Metanephros (tissue), 2 donors: ENCODE data around the gene GLB1L2.

- RAMPAGE, long total RNA, result no peak
These were observed 160.5 kb downstream of the ADAMTS15 start for GRCh38 chr11:130608810-130609479.

- RAMPAGE, long total RNA, result no peak
These were observed 190.1 kb downstream of the SNX19 start for GRCh38 chr11:130726017-130726723.

DNA sequence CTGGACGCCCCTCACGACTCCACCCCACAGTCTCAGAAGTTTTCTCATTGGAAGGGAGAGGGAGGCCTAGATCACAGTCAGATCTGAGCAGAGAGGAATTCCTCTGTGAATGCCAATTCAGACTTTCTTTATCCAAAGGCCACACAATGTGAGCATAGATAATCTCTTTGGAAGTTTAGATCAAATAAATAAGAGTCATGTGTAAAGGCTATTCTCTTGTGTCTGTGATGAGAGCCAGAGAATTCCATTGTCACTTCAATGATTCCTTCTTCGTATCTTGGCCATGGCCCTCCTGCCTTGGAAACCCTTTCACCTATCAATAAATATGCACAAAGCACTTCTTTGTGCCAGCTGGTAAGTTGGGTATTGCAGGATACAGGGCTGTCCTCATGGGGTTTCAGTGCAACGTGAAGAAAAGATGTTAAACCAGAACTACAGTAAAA, 142.9 kb downstream of the SNX19 start:
- RAMPAGE, long total RNA, result no peak

DNA sequence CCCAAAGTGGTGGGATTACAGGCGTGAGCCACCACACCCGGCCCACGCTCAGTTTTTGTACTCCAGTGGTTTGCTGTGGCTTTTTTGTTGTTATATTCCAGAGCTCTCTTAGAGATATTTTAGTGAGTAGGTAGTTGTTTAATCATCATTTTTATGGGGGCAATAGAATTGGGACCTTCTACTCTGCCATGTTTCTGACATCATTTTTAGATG, 123.9 kb downstream of the SNX19 start:
- RAMPAGE, long total RNA, result no peak

GRCh38 chr11:130865304-130866094, 50.8 kb downstream of the SNX19 start:
- RAMPAGE, long total RNA, result no peak

DNA sequence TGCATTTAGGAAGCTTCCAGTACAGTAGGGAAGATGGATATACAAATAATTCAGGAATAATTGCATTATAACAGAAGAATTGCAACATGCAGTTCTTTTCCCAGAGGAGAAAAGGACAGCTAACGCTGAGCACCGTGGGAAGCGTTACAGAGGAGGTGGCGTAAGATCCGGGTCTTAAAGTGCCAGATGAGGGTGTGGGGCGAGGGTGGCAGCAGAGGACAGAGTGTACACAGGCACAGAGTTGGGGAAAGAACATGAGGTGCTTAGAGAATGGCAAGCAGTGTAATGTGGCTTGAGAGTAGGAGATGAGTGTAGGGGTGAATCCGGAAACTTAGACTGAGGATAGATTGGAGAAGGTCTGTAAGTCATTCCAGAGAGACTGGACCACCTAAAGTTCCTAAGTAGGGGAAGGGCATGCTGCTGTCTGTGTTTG, 131.4 kb upstream of the SNX19 start:
- RAMPAGE, long total RNA, result no peak

- RAMPAGE, long total RNA, result no peak
These were observed 117.2 kb upstream of the NTM start for GRCh38 chr11:131253126-131253709.

DNA sequence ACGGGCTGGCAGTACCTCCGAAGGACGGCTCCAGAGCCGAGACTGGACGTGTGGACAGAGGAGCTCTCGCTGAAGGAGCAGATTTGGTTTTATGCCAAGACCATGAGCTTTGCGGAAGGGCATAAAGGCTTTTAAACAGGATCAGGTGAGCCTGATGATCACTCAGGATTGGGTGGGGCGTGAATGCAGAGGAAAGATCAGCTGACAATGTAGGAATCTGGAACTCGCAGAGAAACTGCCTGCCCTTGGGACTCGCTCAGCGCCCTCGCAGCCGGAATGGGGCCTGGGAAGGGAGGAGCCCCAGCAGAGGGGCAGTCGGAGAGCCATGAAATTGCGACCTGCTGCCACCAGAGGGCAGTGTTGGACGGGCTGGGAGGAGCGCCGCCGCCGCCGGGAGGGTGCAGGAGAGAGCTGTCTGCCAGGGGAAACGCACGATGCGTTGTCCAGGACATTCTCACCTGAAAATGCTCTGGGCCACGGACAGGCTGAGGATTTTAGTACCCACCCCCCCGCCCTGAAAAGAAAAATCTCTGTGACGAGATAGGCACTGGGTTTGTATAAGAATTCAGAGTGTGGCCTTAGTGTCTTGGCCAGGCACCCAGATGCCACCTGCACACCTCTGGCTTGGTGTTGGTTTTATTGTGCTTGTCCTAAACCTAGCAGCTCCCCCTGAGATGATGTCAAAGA, 324.4 kb downstream of the NTM start:
- RAMPAGE, long total RNA, result no peak

GRCh38 chr11:132925760-132926292, 606.5 kb downstream of the OPCML start:
- RAMPAGE, long total RNA, result no peak

DNA sequence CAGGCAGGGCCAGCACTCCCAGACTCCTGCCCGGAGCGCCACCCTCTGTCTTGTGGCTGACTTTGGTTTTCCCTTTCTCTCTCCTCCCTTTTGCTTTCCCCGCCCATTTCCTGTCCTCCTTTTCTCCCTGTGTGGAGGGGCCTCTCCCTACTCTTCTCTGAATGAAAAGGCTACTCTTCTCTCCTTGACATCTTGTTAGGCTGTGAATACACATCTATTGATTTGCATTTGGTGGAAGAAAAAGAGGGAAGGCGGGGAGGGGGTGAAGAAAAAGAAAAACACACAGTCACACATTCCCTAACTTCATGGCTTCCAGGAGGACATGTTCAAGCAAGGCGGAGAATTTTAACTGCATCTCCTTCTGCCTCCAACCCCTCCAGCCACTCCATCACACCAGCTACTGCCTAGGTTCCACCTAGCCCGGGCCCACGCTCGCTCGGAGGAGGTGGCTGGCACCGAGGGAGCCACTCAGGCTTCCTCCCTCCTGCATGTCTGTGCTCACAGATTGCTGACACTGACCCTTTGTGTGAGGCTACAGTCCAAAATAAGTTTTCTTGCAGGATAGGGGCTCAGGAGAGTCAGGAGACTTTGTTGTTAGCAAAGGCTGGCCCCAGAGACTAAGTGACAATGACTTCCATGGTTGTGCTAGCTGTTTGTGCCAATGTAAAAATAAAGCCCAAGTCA, 9.3 kb upstream of the OPCML start:
- RAMPAGE, long total RNA, result no peak

DNA sequence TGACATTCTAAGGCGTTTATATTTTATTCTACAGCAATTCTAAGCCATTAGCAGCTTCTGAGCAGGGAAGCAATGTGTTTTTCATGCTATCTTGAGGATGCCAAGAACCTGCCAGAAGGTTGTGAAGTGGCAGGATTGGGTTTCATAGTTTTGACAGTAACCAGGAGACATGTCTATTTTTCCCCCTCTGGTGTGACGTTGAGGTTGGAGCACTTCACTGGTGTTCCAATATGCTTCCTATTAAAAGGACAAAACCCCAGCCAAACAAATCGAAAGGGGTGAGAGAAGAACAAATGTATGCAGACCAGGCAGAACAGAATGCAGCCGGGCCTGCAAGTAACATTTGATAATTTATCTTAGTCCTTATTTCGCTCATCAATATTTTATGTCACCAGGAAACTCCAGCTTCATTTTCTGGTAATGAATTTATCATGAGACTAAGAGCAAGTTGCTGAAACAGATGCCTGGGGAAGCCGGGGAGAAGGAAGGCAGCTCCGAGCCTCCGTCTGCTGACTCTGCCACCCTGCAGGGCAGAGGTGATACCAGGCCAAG, 148.0 kb downstream of the SPATA19 start:
- RAMPAGE, long total RNA, result no peak

- RAMPAGE, long total RNA, result no peak
These were observed 9.1 kb upstream of the SPATA19 start for GRCh38 chr11:133854098-133855157.

- RAMPAGE, long total RNA, result no peak
These were observed 28.9 kb downstream of the IGSF9B start for GRCh38 chr11:133927860-133928266.

DNA sequence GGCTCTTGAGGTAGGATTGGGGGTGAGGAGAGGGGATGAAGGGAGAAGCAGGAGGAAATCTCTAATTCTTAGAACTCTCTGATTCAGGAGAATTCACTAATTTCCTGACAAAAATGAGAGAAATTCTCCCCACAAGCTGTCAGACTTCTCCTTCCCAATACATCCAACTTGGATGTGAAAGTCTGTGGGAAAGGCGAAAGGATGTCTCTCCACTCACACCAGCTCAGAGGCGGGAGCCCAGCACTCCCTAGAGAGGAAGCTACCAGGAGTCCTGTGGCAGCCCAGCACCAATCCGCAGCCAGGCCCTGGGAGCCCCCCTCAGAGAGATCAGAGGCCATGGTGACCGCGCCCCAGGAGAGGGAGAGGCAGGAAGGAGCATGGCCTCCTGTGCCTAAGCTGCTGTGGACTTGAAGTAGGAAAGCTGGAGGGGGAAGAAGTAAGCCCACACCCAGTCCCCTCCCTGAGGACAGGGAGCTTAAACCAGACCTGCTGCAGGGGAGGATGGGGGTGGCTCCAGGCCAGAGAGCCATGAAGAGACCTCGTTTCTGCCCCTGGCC, 24.3 kb upstream of the IGSF9B start:
- RAMPAGE, long total RNA, result no peak

GRCh38 chr11:134032495-134033315, 36.2 kb upstream of the JAM3 start:
- RAMPAGE, long total RNA, result no peak

- RAMPAGE, long total RNA, result no peak
These were observed 28.2 kb upstream of the JAM3 start for GRCh38 chr11:134040409-134041389.

- RAMPAGE, long total RNA, result no peak
These were observed 977 bp downstream of the VPS26B start for GRCh38 chr11:134225315-134225981.

DNA sequence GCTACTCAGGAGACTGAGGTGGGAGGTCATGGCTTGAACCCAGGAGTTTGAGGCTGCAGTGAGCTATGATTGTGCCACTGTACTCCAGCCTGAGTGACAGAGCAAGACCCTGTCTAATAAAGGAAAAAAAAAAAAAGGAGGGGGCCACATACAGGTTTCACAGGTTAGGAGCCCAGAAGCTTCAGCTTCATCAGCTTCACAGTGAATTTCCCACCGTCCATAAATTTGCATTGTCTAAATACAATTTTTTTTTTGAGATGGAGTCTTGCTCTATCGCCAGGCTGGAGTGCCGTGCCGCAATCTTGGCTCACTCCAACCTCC, 7.0 kb upstream of the GLB1L3 start:
- RAMPAGE, long total RNA, result no peak

DNA sequence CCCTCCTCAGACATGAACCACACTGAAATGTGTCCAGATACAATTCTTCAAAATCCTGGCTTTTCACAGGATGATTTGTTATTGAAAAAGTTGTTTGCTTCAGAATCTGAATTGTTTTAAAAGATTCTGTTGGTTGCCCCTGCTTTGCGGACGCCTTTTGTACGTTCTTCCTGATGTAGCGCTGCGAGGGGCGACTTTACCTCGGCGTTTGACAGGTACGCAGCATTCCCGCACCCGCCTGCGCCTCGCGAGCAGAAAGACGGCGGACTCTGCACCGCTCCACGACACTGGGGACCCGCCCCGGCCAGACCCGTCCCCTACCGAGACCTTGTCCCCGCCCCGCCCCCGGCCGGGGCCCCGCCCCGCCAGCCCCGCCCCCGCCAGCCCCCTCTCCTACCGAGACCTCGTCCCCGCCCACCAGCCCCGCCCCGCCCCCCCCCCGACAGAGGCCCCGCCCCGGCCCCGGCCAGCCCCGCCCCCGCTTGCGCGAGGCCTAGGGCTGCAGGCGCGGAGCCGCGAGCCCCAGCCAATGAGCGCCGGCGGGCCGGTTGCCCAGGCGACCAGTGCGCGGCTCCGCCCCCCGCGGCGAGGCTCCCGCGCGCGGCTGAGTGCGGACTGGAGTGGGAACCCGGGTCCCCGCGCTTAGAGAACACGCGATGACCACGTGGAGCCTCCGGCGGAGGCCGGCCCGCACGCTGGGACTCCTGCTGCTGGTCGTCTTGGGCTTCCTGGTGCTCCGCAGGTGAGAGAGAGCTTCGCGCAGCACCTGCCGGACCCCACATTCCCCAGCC, at the start of gene GLB1L2:
Gene GLB1L2 (plus strand): TSS at position 583 of the 791 bp plus-strand sequence.
- RAMPAGE, long total RNA, result no peak

- RAMPAGE, long total RNA, result no peak
These were observed 13.8 kb downstream of the B3GAT1 start for GRCh38 chr11:134398301-134398503.